ENCODE data around the gene TAF1C.

DNA sequence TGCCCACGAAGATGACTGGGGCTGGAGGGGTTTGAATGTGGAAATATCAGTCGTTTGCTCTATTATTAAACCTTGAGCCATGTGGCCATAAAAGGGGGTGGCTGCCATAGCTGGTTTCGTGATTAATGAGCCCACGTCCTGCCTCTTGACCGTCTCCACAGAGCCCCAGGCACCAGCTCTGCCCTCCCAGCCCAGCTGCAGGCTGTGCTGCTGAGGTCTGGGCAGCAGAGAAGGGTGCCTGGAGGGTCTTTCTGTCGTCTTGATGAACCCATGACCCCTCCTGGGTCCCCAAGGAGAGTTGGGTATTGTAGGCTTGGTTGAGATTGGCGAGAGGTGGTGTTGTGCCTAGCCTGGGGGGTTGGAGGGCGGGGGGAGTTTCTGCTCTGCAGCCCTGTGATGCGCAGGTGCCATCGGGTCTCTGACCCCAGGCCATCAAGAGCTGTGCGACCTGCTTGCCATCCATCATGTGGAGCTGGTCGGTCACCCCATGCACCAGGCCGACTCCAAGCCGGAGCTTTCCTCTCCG, 148.5 kb downstream of the CMIP start:
- PRO-cap: no peak
- RAMPAGE, long total RNA, 4 experiments: no peak in any of the 4 experiments

DNA sequence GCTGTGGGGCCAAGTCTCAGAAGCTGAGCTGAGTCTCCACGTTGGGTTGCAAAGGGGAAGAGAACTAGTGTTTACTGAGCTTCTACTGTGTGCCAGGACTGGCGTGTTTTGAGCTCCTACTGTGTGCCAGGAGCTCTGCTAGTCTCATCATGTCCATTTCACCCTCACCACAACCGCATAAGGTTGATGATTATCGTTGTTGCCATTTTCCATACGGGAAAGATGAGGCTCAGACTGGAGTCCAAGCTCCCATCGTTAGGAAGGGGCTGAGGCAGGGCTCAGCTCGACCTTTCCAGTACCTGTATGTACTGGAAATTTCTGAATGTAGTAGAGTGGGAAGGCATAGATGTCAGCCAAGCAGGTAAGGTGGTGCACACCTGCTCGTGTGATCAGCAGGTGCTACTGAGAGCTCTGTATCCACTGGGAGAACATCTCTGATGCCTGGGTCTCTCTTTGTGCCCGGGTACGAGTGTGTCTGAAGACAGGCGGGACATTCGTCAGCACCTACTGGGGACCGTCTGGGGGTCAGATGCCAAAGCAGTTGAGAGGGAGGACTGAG, 157.1 kb upstream of the PLCG2 start:
- PRO-cap: no peak
- RAMPAGE, long total RNA, 4 experiments: no peak in any of the 4 experiments

GRCh38 chr16:81692935-81694450, 85.6 kb upstream of the PLCG2 start:
- PRO-cap: no peak
- RAMPAGE, long total RNA, 4 experiments: no peak in any of the 4 experiments

- PRO-cap: no peak
- RAMPAGE, long total RNA, 4 experiments: no peak in any of the 4 experiments
Measured at GRCh38 chr16:81797370-81797861, 18.3 kb downstream of the PLCG2 start.

DNA sequence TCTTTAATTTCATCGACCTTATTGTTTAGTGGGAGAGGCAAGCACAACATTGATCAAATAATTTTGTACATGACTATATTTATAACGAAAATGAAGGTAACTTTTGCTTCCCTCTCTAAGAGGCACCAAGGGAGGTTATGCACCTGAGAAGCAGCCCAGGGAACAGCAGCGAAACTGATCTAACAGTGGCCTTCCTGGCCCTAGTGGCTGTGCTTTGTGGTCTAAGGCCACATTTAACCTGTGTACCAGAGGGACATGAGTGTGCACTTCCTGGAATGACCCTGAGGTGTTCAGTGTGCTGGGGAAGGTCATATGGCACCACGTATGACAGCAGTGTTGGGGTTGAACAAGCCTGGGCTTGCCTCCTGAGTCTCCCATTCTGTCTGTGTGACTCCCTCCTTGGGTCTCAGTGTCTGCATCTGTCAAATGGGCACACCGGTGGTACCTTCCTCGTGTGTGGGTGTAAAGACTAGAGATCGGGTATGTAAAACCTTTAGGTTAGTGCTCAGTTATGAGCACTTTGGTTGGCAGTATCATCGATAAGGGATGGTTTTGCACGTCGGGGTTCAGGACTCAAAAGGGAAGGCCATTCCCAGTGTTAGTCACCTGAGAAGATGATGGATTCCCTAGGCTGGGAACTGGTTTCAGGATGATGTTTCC, 31.8 kb downstream of the PLCG2 start:
- PRO-cap: no peak
- RAMPAGE, long total RNA, 4 experiments: no peak in any of the 4 experiments

GRCh38 chr16:82079884-82080425, 44.9 kb downstream of the HSD17B2 start:
- PRO-cap: no peak
- RAMPAGE, long total RNA, 4 experiments: no peak in any of the 4 experiments

DNA sequence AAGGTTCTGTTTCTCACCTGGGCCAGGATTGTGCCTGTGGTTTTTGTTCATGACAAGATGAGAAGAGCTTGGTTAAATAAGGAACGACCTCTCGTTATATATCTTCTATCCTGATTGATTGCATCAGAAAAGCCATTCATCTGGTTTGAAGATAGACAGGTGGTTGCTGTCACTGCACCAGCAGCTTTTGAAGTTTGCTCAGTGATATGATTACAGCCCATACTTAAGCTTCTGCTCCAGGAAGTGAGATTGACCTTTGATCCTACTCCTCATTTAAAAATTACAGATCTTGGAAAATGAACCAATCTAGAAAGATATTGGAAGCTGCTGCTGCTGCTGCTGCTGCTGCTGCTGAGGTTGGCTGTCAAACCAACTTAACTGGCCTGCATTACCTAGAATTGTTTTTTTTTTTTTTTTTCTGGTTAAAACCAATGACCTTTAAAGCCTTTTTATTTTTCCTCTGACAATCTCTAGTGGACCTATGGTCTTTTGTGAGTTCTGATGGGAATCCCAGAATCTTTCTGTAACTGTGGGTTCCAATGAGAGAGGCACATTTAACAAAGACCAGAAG, 25.6 kb downstream of the CDH13 start:
- PRO-cap: no peak
- RAMPAGE, long total RNA, 4 experiments: no peak in any of the 4 experiments

GRCh38 chr16:82715799-82716270, 89.1 kb downstream of the CDH13 start:
- PRO-cap: no peak
- RAMPAGE, long total RNA, 4 experiments: no peak in any of the 4 experiments

DNA sequence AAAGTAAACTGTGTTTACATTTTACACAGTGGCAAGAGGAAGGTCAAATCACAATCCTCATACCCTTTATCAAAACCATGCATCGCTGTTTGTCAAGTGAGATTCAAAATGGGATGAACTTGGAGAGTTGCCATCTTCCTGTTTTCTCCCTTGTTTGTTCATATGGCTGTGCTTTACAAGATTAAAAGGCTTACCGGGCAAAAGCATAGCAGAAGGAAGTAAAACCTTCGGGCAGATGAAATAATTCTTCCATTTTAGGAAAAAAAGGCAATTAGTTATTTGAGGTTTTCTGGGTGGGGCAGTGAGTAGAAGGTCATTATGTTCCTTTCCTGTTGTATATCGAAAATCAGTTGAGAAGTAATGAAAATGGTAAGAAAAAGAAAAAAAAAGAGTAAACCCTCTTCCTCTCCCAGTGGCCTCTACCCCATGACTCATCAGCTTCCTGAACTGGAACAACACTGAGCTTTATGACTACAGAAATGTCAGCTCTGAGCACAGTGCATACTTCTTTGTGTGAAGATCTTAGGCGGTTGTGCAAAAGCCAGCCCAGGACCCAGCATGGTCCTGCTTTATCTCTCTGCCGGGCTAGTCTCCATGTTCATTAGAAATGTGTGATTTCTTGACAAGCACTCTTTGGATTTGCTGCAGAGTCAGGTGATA, 369.2 kb downstream of the CDH13 start:
- PRO-cap: no peak
- RAMPAGE, long total RNA, 4 experiments: no peak in any of the 4 experiments

GRCh38 chr16:83600073-83600577, 207.7 kb upstream of the HSBP1 start:
- PRO-cap: no peak
- RAMPAGE, long total RNA, 4 experiments: no peak in any of the 4 experiments

DNA sequence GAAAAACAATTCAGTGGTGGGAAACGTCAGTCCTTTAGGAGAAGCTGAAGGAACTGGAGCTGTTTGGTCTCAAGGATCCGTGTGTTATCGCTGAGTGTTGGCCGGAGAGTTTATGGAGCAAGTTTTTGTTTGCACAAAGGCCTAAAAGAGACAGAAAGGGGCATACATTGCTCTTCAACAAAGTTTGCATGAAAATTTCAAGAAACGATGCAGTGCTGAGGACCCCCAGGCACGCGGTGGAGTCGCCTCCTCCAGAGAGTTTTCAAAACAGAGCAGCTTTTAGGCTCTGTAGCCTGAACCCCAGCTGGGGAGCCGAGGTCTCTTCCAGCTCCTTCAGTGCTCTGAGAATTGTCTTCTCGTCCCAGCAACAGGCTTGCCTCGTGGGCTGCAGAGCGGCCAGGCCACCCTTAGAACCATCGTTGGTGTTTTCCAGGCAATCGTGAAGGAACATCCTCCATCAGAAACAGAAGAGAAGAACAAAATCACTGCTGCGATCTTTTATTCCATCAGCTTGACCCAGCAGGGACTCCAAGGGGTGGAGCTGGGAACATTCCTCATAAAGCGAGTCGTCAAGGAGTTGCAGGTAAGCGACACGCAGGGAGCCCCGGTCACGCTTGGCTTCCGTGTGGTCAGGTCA, 13.0 kb downstream of the MLYCD start:
- PRO-cap: no peak
- RAMPAGE, long total RNA, 4 experiments: no peak in any of the 4 experiments

- PRO-cap: no peak
- RAMPAGE, long total RNA, 4 experiments: no peak in any of the 4 experiments
Measured at GRCh38 chr16:83912655-83912978, 13.7 kb downstream of the MLYCD start.

- PRO-cap: no peak
- RAMPAGE, long total RNA, 4 experiments: no peak in any of the 4 experiments
Measured at GRCh38 chr16:83912979-83913555, 14.2 kb downstream of the MLYCD start.

DNA sequence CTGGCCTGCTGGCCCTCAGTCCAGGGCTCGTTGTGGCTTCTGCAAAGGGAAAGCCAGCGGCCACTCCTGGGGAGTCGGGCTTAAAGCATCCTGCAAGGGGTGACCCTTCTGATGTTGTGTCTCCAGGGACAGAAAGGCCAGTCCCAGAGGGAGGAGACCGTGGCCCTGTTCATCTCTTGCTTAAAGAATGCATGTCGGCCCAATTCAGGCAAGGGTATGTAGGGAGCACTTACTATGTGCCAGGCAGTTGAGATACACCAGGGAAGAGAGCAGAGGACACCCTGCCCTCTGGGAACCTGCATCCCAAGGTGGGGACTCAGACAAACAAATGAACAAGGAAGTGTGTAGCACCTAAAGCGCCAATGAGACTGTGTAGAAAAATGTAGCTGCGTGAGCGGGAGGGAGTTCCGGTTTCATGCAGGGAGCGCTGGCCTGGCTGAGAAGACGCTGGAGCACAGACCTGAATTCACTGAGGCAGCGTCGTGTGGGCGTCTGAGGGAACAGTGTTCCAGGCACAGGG, 18.2 kb upstream of the OSGIN1 start:
- PRO-cap: no peak
- RAMPAGE, long total RNA, 4 experiments: no peak in any of the 4 experiments

GRCh38 chr16:83945570-83946078, 7.4 kb upstream of the OSGIN1 start:
- PRO-cap: no peak
- RAMPAGE, long total RNA, 4 experiments: no peak in any of the 4 experiments

GRCh38 chr16:83965405-83966243, 2.4 kb upstream of the NECAB2 start:
- PRO-cap: no peak
- RAMPAGE, long total RNA, 4 experiments: no peak in any of the 4 experiments

DNA sequence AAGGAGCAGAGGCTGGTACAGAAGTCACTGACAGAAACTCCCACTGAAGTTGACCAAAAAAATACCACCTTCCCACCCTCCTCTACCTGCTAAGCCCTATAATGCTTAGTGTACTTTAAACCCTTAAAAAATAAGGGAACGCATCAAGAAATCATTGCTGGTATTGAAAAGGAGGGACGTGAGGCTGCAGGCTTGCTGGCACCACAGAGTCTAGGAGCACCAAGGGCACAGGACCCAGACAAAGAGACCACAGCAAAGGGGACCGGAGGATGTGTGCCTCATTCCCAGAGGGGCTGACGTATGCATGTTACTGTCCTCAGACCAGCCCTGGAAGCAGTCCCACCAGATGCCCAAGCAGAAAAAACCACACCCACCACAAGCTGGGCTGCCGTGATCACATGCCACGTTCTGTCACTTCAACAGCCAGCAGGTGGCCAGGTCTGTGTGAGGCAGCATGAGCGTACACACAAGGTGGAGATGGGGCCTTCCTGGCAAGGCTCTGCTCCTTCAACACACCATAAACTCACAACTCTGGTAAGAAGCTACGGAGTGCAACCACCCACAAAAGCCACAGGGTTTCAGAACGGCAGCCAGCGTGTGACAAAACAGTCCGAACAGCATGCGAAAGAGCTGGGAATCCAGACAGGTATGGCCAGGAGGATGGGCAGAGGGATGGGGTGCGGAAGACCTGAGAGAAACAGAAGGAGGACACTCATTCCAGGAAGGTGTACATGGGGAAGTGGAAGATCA, 28.1 kb downstream of the MBTPS1 start:
- PRO-cap: no peak
- RAMPAGE, long total RNA, 4 experiments: no peak in any of the 4 experiments

GRCh38 chr16:84186435-84187427, at the start of gene TAF1C:
TAF1C (minus strand) TSS chr16:84187057.
- PRO-cap: unidirectional peak, minus-strand start at chr16:84187033
- RAMPAGE, long total RNA, 4 experiments: start-site peak on the minus strand in 2 of 4 experiments, at chr16:84186988-84187043 at its widest, 28 to 113 reads per replicate

DNA sequence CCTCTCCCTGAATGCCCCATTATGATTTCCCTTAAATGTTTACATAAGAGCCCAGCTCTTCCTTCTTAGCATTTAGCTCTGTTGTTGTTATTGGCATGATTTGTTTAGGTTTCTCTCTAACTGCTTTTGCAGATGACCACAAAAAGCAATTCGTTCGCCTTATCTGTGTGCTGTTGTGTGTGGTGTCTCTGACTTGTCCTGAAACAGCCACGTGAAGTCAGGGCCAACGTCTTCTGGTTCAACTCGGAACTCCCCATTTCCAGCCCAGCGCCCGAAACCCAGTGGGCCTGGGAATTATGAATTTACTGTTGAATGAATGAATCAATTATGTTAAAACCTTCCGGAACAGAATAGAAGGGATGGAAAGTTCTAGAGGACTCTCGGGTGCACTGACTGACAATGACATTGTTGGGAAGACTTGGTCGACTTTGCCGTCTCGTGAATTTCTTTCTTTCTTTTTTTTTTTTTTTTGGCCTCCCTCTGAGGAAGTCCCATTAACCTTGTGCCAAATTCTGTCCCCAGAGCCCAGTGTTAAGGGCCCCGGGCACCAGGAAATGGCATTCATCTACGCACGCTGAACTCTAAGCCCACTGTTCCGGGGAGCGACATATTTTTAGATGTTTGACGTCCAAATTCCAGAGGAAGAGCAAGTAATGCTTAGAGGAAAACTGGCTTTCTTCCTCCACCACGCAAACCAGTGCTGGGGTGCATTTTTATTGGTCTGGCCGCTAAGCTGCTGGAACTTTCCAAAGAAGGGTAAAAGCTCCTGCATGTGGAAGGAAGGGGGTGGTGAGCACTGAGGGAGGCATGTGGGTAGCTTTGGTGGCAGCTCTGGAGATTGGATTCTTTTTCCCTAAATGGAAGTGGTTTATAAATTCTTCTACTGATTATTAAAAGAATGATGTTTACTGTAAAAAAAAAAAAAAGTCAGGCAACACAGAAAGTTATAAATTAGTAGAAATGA, 8.2 kb downstream of the WFDC1 start:
- PRO-cap: no peak
- RAMPAGE, long total RNA, 4 experiments: no peak in any of the 4 experiments

DNA sequence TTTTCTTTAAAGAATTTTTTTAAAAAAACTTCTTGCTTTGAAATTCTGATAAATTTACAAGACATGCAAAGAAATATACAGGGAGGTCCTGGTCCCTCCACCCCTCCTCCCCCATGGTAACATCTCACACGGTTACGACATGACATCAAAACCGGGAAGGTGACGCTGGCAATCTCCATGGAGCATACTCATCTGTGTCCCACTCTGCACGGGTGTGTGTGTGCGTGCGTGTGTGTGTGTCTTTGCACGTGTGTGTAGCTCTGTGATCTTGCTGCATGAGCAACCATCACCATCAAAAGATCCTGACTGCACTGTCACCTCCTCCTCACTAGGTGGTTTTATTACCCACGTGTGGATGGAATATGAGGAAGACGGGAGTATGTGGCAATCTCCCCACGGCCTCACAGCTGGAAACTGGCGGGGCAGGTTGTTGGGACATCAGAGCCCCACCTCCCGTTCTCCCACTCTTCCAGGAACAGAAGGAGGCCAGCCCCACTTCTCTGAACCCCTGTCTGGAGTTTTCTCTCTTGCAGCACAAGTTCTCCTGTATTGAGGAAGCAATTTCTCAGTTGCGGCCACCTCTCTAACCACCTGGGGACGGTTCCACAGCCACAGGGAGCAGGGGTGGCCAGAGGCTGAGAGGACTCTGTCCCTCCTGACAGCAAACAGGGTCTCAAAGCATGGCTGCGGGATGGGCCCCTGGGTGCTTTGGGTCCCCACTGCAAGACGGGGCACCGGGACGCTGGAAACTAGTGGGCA, 28.0 kb upstream of the ATP2C2 start:
- PRO-cap: no peak
- RAMPAGE, long total RNA, 4 experiments: no peak in any of the 4 experiments